ENCODE results near the gene TMEM100.

DNA sequence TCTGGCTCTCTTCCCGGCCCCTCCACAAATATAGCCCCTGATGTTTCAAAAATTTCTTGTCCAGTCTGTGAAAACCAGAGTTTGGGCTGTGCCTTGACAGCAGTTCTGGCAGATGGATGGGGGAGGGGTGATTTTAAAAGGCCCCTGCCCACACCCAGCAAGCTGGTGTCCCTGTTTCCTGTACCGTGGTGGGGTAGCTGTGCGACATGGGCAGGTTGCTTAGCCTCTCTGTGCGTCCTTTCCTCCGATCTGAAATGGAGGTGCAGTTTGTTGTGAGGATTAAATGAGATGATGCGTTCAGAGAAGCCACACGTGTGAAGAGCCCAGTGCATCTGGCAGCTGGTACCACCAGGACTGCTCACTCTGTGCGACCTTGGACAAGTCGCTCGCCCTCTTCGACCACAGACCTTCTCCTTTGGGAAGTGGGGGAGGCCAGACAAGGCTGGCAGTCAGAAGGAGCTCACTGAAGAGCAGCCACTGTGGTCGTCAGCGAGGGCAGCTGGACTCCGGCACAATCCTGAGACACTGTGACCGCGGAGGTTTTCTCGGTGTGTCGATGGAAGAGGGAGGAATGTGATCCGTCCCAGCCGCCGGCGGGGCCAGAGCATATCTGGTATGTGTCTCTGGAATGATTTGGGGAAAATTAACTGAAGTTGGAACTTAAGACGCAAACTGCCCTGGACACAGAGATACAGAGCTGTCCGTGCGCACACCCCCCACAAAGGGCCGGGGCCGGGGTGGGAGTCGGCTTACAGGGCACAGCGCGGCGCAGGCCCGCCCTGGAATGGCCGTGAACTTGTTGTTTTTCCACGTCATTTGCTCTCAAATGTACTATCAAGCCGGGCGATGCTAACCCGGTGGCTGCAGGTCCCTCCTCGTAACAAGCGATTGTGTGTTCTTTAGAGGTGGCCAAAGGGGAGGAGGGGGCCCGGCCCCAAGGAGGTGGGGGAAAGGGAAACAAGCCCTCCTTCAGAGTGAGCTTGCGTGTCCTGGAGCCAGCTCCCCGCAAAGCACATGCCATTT is 655 bp upstream of the WFIKKN2 start:
- PRO-cap, result no peak

DNA sequence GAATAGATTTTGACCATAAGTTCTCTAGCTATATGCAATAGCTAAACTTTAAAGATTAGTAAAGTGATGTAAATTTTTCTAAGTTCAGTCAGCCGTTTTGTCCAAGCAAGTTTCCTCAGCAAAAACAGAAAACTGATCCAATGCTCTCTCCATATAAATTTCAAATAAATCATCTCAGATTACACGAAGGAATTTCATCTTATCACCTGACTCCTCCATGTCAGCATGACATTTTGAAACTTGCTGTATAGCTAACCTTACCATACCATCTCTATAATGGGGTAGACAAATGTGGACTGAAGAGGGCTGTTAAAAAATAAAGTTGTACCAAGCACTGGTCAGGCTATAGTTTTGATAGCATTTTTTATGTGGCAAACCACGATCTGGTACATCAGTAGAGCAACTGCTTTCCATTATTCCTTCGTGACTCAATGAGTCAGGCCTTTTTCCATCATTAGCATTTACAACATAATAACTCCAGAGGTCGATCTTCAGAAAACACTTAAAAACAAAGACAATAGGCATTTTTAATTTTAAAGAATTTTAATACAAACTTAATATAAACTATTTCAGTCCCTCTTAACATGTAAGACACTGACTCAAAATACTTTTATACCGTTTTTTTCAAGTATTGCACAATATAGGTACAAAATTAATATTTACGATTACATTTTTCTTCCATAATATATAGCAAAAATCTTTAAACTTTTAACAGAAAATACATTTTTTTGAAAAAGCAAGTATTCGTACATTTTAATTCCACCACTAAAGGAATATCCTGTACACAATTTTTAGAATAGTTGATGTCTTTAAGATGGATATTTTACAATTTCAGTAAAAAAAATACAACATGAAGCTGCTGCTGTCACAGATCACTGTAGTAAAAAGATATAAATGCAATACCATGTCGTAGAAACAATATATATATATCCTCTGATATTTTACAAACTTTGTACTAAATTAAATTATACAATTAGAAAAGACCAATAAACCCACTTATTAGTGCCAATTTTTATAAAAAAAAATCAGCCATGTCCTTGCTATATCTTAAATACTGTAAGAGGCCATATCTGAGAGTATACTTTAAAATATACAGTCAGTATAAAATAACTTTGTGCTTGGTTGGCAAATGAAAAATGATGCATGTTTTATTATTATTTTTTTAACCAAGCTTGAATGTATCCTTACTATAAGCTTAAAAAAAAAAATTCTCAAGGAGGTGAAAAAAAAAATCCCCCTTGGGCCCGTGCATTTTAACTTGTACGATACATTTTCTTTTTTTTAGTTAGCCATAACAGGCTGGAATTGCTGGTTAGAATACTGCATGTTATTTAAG is 4.0 kb downstream of the TOB1 start:
- PRO-cap, result no peak

GRCh38 chr17:50872779-50873121 is 6.6 kb upstream of the TOB1 start:
- PRO-cap, result no peak

DNA sequence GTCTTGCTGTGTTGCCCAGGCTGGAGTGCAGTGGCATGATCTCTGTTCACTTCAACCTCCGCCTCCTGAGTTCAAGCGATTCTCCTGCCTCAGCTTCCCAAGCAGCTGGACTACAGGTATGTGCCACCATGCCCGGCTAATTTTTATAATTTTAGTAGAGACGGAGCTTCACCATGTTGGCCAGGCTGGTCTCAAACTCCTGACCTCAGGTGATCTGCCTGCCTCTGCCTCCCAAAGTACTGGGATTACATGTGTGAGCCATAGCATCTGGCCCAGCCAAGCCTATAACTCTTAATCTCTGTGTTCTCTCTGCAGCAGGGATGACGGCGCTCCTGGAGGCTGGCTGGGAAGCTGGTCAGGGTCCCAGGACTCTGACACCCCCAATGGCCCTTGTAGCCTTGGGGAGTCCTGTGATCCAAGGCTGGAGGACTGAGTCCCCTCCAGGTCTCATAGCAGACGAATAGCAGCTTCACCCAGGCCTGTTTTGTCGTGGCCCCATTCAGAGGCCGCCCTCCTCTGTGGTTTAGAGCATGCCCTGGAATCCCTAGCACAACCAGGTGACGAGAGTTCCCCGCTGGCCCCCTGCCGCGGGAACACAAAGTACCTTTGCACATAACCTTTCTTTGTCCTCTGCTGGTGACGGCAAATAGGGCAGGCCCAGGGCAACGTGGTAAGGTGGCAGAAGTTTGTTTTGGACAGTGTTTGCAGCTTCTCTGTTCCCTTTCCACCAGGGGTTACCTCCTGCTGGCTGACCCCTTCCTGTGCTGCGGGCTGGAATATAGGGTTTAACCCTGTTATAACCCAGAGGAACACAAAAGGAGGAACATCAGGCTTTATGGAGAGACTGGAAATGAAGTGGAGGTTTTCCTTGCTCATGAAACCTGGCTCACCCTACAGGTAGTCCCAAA is 42.9 kb upstream of the TOB1 start:
- PRO-cap, result unidirectional peak, plus-strand start at position 314 of the sequence; bidirectional peak, plus-strand start at position 804 of the sequence, minus-strand start at position 518 of the sequence

- PRO-cap, result no peak
Measured at GRCh38 chr17:50917870-50918486, 51.8 kb upstream of the TOB1 start.

- PRO-cap, result bidirectional peak, plus-strand start at chr17:50950319, minus-strand start at chr17:50949978
Measured at GRCh38 chr17:50949548-50950673, 83.8 kb upstream of the TOB1 start.

DNA sequence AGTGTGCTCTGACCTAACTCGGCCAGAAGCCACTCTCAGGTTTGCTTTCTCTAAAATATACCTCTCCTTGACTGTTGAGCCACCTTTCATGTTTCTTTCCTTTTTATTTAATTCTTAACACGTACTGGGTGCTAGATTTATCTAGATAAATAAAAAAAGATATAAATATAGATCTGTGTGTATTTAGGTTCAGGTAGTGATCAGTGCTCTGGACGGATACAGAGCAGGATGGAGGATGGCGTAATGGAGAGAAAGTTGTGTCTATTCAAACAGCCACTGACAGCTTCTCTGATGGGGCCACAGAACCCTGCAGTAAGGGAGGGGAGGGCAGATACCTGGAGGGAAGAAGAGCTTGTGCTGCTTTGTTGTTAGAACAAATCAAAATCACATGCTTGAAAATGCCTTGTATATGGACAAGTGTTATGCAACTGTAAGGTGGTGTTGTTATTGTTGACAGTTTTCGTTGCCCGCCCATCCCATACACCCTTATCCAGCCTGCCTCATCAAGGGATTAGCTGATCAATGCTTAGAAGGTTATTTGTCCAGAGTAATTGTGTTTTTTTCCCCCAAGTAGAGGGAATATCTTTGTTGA is 170.2 kb downstream of the UTP18 start:
- PRO-cap, result no peak

DNA sequence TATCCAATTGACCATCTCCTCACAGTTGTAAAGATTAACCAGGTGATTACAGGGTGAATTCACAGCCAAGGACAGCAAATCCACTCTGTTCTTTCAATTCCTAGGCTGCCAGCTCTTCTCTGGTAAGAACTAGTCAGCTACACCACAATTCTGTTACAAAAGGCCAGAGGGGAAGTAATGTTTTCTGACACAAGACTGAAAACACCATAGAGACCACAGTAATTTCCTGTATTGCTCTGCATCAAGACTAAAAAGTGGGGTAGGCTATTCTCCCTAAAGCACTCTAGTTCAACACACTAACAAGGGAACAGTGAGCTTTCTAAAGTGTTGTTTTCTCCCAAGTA is 10.6 kb downstream of the CA10 start:
- PRO-cap, result no peak

- PRO-cap, result no peak
Measured at GRCh38 chr17:54302907-54303297, 480.2 kb downstream of the KIF2B start.

DNA sequence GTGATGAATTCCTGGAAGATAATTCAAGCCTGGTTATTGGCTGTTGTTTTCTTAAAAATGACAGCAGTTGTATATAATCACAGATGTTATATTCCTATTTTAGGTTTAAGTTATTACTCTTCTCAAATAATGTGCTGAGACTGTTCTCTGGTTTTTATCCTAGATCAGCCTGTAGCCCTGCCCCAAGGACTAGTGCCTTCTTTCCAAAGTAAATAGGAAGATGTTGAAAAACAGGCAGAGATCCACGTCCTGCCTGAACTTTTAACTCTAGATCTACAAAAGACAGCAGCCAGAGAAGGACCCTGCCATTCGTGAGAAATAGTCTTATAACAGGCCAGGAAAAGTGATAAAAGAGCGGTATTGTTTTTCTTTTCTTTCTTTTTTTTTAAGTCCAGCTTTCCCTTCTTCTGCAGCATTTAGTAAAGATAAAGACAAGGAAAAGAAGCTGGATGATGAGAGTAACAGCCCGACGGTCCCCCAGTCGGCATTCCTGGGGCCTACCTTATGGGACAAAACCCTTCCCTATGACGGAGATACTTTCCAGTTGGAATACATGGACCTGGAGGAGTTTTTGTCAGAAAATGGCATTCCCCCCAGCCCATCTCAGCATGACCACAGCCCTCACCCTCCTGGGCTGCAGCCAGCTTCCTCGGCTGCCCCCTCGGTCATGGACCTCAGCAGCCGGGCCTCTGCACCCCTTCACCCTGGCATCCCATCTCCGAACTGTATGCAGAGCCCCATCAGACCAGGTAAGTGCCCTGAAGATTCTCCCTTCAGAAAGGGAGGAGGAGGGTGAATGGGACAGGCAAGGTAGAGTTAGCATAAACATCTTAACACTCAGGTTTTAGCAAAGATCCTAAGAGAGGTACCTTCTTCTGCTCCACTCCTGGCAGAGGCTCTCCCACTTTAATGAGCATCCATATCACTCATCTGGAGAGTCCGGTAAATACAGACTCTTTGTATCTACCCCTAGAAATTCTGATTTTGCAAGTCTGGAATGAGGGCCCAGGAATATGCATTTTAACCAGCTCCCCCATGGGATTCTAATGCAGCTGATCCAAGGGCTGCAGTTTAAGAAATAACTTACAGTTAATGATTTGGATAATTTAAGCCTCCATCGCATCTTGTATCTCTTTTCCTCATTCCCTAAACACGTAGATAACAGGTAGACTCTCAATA is 3.0 kb downstream of the HLF start:
- PRO-cap, result no peak

DNA sequence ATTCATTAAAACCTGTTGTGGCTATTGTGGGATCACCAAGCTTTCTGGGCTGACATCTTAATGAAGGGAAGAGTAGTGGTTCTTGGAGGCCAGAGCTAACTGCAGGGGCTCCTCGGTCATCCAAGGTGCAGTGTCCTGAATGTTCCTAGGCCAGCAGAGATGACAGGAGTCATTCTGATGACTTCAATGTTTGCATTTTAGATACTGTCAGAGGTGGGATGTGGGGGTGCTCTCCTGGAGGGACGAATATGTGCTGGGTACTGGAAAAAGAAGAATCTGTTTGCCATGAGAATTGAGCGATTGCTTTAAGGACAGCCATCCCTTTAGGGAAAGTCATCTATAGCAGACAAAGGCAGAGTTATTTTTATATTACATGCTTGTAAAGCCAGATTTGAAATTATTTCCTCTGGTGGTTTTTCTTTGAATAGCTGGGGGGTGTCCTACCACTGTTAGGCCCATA is 7.3 kb downstream of the HLF start:
- PRO-cap, result no peak

- PRO-cap, result no peak
Measured at GRCh38 chr17:55416744-55417121, 4.9 kb downstream of the MMD start.

GRCh38 chr17:55452217-55452812 is 30.7 kb upstream of the MMD start:
- PRO-cap, result no peak

DNA sequence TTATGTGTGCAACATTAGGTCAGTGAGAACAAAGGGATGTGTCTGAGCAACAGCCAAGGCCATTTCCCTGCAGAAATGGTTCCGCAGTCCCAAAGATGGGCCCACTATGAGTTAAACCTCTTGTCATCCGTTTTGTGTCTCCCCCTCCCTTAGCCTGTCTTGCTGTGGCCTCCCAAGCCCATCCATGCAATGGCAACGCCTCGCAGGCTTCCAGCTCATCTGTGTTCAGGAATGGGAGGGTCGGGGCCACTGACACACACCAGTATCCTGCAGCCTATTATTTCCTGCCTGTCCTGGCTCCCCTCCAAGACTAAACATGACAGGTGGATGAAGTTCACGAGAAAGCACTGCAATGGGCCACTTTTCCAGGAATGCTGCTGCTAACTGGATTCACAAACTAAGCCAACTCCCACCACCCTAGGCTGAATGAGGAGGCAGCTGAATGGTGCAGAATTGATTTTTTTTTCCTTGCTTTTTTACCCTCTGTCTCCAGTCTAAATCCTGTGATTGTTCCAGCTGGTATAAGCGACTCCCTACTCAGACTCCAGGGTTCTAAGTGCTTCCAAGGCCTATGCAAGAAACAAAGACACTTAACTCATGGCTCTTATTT is 23.5 kb downstream of the TMEM100 start:
- PRO-cap, result no peak

- PRO-cap, result bidirectional peak, plus-strand start at chr17:55723188, minus-strand start at chr17:55722864
Measured at GRCh38 chr17:55722488-55723344, at the start of gene TMEM100. TSS of gene TMEM100 (minus strand) at chr17:55722864.

DNA sequence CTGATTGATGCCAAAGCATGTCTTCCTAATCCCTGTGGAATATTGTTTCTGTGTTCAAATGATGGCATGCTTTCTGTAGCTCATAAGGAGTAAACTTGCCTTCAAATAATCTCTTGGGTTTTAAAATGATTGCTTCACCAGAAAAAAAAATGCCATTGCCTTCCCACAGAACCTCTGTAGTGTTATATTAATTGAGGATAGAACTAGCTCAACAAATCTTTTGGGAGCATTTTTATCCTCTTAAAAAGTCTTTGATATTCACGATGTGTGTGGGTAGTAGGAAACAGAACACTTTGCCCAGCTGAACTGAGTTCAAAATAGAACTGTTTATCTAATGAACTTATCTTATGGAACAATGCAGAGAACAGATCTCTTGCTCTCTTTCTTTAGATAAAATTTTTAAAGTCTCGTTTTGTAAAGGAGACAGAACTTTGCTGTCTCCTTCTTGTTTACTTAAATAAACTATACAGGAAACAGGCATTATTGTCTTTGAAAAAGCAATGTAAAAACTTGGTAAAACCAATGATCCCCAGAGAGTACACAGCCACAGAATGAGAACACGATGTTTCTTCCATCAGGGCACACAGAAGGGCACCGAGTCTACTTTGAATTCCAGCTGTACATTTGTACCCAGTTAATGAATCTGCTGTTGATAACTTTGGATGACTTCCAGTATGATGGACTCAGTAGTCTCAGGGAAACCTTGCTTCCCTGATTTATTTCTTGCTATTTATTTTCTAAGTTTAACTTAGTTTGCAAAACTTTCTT is 8.0 kb upstream of the TMEM100 start:
- PRO-cap, result no peak

- PRO-cap, result unidirectional peak, plus-strand start at chr17:56110922
Measured at GRCh38 chr17:56110565-56111248, 42.6 kb upstream of the ANKFN1 start.

GRCh38 chr17:56313206-56313539 is 159.9 kb downstream of the ANKFN1 start:
- PRO-cap, result no peak

DNA sequence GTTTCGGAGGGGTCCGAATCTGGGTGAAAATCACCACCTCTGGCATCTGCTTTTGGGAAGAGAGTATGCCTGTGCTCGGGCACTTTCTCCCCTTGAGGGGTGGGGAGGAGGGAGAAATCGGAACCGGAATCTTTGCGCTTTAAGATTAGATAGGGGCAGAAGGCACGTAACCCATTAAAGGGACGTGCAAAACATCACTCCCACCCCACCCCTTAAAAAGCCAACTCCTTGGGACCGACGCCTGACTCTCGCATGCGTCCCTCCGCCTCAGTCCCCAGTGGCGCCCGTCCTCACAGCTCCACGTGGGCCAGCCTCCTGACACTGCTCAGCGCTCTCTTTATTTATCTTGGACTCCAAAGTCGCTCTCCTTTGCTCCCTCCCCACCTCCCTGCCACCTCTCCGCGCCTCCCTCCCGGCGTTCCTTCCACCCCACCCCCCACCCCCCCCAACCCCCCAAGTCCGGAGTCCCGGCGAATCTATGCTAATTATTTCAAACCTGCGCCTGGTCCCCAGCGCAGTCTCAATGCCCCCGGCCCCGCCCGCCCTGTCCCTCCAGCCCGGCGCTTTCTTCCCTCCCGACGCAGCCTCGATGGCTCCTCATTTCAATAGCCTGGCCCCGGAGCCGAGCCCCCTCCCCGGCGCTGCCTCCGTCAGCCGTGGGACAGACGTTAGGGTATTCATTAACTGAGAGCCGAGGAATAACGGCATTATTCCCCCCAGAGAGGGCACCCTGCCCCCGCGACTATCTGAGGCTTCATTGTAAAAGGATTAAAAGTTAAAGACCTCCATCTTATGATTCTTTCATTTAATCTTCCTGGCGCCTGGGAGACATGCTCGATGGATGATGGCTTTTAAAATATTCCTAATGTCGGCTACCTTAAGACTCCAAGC is 3.1 kb downstream of the NOG start:
- PRO-cap, result no peak

- PRO-cap, result no peak
Measured at GRCh38 chr17:56779725-56780851, 53.6 kb downstream of the C17orf67 start.